Fibroblast of the aortic adventitia (primary cell): ENCODE measurements around the genes UQCC3, TAF6L, TMEM179B, SLC22A6, SLC22A8 and SLC22A9.

DNA sequence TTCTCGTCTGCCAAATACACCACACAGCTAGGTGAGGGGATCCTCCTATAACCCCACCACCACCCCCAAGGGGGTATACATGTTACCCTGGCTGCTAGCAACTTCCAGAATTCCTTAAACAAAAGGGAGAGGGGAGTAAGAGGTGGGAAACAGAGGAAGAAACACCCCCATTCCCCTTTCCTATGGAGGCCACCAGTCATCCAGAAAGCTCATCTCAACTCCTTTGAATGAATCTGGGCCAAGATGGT is 1.3 kb upstream of the TUT1 start:
- CAGE, long polyA plus RNA, result no peak

DNA sequence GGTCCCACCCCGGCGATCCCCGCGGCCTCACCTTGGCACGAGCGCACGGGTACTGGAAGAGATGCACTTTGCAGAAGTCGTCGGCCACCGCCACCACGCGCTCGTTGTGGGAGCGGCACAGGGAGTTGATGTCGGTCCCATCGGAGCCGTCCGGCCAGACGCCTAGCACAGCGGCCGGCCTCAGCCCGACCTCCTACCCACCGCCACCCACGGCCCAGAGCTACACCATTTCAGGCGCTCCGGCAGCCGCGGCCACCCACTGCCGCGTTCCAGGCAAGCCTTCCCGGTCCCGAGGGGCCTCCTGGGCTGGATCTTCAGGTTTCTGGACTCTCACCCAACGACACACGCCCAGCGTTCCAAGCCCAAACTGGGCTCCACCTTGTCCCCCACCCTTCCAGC is 1.1 kb upstream of the MTA2 start:
- CAGE, long polyA plus RNA, result no peak

- CAGE, long polyA plus RNA, result no peak
These were observed 5.1 kb downstream of the EML3 start for GRCh38 chr11:62607456-62607915.

- CAGE, long polyA plus RNA, result no peak
These were observed 579 bp downstream of the GANAB start for GRCh38 chr11:62645631-62646437.

GRCh38 chr11:62670948-62671507 is 445 bp upstream of the UQCC3 start:
- CAGE, long polyA plus RNA, result no peak

DNA sequence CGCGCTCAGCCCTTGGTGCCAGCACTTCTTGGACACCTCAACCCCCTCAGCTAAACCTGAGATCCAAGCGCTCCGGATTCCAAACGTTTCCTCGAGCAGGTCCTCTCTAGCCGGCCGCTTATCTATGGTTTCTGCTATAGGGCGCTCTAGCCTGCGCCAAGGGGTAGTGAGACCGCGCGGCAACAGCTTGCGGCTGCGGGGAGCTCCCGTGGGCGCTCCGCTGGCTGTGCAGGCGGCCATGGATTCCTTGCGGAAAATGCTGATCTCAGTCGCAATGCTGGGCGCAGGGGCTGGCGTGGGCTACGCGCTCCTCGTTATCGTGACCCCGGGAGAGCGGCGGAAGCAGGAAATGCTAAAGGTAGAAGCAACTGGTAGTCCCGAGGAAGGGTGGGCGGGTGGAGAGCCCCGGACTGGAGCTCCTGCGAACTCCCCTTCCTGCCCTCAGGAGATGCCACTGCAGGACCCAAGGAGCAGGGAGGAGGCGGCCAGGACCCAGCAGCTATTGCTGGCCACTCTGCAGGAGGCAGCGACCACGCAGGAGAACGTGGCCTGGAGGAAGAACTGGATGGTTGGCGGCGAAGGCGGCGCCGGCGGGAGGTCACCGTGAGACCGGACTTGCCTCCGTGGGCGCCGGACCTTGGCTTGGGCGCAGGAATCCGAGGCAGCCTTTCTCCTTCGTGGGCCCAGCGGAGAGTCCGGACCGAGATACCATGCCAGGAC is at the start of gene UQCC3:
UQCC3 (plus strand) TSS at position 166 of the 720 bp plus-strand sequence.
- CAGE, long polyA plus RNA, result no peak

GRCh38 chr11:62705897-62707028 is 961 bp downstream of the BSCL2 start:
- CAGE, long polyA plus RNA, result no peak

GRCh38 chr11:62712929-62713609 is 5.6 kb downstream of the GNG3 start:
- CAGE, long polyA plus RNA, result no peak

- CAGE, long polyA plus RNA, result no peak
These were observed at the start of gene TAF6L for GRCh38 chr11:62771094-62771898. Gene TAF6L, plus strand, starts transcription at chr11:62771396.

DNA sequence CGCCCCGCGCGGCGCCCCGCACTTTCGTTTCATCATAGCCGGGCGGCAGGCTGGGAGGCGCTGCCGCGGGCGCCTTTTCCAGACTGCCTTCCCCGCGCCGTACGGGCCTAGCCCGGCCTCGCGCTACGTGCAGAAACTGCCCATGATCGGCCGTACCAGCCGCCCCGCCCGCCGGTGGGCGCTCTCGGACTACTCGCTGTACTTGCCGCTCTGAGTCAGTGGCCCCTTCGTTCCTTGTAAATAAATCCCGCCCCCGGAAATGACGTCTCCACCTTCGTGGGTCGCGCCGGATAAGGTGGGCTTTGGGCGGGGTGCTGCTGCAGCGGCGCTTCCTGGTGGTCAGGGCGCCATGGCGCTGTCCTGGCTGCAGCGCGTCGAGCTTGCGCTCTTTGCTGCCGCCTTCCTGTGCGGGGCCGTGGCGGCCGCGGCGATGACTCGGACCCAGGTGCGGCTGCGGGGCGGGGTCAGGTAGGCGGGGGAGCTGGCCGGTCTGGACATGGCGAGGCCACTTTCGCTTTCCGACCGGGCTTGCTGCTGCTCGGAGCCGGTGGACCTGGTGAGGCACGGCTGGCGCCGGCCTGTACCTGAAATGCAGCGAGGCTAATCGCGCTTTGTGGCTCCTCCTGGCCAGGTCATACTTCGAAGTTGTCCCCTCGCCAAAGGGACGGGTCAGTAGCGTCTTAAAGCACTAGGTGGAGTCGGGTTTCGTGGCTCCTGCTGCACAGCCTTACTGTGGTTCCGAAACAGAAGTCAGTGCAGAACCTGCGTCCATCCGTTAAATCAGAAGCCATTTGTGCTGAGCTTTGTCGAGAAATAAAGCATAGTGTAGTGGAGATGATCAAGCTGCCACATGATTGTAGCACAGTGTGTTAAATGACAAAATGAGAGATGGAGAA is at the start of gene TMEM179B:
TMEM179B (plus strand) TSS at position 320 of the 896 bp plus-strand sequence.
- CAGE, long polyA plus RNA, result no peak

DNA sequence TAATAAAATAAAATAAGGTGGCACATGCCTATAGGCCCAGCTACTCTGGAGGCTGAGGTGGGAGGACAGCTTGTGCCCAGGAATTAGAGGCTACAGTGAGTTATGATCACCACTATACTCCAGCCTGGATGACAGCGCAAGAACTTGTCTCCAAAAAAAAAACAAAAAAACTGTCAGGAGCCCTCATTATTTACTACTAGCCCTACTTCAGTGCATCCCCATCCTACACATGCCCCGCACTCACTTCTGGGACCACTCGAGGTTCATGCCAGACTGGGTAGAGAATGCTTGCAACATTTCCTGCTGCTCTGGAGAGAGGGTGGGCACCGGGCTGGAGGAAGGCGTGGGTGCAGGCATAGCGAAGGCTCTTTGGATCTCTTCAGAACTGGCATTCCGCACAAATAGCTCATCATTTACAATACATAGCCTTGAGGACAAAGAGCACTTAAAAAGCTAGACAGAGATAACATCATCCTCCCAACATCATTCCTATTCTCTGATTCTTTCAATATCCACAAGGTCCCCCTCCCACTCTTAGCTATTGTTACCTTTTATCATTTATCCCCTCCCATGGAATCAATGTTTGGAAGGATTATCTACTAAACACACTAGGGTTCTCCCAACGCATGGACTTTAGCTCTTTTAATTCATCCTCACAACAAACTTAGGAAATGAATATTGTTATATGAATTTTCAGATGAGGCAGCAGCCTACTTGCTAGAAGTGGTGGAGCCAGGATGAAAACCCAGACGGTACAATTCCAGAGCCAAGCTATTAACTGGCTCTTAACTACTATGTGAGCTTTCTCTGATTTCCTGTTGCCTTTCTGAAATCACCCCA is 2.4 kb upstream of the TMEM223 start:
- CAGE, long polyA plus RNA, result no peak

- CAGE, long polyA plus RNA, result no peak
These were observed 5.8 kb downstream of the NXF1 start for GRCh38 chr11:62799363-62799947.

DNA sequence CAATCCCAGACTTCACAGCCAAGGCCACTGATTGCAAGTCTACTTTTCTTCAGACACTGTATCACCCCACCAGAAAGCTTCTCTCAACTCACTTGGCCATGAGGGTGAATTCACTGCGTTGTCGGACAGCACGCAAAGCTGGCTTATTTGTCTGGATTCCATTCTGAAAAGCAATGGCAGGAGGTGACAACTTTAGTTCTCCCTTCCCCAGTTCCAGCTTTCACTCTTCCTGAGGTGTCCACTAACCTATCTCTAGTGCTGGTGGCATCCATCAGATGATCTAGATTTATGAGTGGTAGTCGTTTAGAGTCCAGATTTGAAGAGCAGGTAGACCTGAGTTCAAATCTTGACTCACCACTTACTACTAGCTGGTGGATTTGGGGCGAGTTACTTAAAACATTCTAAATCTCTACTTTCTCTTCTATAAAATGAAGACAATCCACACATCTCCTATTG is 4.4 kb downstream of the STX5 start:
- CAGE, long polyA plus RNA, result no peak

DNA sequence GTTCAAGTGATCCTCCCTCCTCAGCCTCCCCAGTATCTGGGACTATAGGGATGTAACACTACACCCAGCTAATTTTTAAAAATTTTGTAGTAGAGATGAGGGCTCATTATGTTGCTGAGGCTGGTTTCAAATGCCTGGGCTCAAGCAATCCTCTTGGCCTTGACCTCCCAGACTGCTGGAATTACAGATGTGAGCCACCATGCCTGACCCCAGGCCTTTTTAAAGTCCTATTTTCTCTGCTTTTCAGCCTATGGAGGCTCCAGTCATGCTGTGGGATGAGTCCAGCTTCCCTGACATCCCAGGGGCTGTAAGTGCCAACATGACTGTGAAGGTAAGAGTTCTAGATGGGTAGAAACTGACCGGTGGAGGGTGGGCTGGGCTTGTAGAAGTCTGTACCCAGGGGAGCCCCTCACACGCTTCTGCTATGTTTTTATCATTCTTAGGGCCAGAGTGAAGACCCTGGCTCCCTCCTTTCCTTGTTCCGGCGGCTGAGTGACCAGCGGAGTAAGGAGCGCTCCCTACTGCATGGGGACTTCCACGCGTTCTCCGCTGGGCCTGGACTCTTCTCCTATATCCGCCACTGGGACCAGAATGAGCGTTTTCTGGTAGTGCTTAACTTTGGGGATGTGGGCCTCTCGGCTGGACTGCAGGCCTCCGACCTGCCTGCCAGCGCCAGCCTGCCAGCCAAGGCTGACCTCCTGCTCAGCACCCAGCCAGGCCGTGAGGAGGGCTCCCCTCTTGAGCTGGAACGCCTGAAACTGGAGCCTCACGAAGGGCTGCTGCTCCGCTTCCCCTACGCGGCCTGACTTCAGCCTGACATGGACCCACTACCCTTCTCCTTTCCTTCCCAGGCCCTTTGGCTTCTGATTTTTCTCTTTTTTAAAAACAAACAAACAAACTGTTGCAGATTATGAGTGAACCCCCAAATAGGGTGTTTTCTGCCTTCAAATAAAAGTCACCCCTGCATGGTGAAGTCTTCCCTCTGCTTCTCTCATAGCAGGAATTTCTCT is 7.5 kb downstream of the SLC3A2 start:
- CAGE, long polyA plus RNA, result no peak

DNA sequence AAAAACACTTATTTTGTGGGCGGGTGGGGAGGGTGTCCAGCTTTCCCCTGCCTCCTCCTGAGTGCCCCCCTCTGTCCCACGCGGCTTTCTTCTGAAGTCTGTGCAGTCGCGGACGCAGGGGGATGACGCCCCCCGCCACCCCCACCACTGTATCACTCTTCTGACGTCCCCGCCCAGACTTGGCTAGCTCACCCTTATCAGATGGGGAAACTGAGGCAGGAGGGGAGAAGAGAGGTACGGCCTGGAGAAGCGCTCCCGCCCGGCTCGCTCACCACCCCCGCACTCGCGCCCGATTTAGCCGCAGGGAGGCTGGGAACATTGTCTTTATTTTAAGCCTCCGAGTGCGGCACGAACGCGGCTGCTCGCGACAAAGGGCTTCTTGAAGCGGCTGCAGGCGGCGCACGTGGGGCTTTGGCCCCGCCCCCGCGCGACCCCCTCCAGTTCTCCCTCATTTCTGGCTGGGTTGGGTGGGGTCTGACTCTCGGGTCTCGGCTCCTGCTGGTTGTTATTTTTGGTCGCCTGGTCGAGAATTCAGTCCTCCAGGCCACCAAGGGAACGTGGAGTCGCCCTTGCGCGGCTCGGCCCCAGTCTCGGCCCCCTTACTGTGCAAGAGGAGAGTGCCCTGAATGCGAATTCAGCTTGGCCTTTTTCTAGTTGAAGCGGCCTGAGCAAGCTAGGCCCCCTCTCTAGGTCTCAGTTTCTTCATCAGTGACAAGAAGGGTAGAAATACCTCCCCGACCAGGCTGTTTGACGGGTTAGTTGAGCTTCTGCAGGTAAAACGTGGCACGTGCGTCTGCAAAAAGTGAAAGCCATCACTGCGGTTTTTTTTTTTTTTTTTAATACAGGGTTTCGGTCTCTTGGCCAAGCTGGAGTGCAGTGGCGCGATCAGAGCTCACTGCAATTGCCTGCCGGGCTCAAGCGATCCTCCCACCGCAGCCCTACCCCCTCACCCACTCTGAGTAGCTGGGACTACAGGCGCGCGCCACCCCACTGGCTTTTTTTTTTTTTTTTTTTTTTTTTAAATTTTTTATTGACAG is 2.6 kb upstream of the CHRM1 start:
- CAGE, long polyA plus RNA, result no peak

GRCh38 chr11:62984725-62985010 is at the start of gene SLC22A6:
Gene SLC22A6, minus strand, starts transcription at chr11:62984967.
- CAGE, long polyA plus RNA, result no peak

GRCh38 chr11:63015491-63016075 is at the start of gene SLC22A8:
Gene SLC22A8, minus strand, starts transcription at chr11:63015841.
- CAGE, long polyA plus RNA, result no peak

GRCh38 chr11:63369492-63370716 is at the start of gene SLC22A9:
Gene SLC22A9, plus strand, starts transcription at chr11:63369785.
- CAGE, long polyA plus RNA, result no peak

DNA sequence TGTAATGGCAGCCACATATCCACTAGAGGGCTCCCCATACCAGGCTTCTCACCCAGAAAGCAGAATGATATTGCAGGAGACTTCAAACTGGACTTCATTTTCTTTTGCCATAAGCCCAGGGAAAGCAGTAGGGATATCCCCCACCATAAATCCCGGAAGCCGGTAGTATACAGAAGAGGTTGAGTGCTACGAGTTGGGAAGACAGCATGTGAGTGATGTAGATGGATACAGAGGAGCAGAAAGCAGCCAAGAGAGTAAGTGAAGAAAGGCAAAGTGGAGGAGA is 12.1 kb downstream of the PLAAT5 start:
- CAGE, long polyA plus RNA, result no peak

DNA sequence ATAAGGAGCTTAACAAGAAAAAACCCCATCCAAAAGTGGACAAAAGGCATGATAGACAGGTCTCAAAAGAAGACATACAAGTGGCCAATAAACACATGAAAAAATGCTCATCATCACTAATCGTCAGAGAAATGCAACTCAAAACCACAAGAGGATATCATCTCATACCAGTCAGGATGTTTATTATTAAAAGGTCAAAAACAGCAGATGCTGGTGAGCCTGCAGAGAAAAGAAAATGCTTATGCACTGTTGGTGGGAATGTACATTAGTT is 12.6 kb downstream of the LGALS12 start:
- CAGE, long polyA plus RNA, result no peak